BJ (cell line): Measurements from ENCODE around the genes CCL13, TMEM132E and RDM1.

GRCh38 chr17:32523172-32523781 is 36.5 kb downstream of the CDK5R1 start:
- CAGE, long polyA plus RNA = no peak
- RRBS = no CpG with 5 or more reads among the region's 8 CpGs

DNA sequence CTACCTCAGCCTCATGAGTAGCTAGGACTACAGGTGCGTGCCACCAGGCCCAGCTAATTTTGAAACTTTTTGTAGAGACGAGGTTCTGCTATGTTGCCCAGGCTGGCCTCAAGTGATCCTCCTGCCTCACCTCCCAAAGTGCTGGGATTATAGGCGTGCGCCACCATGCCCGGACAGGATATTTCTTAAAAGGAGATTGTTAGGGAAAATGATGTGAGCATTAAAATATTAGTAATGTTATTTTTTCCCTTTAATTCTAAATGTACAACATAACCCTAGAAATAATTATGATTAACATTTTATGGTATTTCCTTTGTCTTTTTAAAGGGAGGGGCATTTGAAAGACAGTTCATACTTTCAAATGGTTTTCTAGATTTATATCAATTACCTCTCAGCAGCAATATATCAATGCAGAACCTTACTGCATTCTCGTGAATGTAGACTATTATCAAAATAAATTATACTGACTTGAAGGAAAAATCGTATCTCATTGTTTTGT is 75.8 kb downstream of the CDK5R1 start:
- CAGE, long polyA plus RNA = no peak
- RRBS = no CpG with 5 or more reads among the region's 7 CpGs

- CAGE, long polyA plus RNA = no peak
- RRBS = no CpG with 5 or more reads among the region's 6 CpGs
These were observed 192.8 kb downstream of the MYO1D start for GRCh38 chr17:32684188-32684441.

DNA sequence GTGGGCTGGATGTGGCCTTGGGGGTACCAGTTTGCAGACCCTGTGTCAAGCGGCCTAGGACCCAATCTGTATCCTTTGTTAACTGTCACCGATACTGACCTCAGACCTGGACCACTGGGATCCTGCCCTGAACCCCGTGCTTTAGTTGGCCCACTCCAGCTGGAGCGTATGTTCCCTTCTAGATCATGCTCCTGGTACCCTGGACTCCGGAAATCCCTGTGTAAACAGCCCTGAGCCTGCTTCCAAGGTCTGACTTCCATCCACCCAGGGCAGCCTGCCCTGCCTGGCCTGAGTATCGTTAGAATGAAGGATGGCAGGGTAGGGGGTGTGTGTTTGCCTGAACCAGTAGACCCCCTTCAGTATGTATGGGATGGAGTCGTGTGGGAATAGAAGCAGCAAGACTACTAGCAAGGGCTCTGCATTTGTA is 791 bp upstream of the TMEM98 start:
- CAGE, long polyA plus RNA = no peak
- RRBS = no CpG with 5 or more reads among the region's 7 CpGs

GRCh38 chr17:32954499-32955069 is 26.6 kb downstream of the TMEM98 start:
- CAGE, long polyA plus RNA = no peak
- RRBS = no CpG with 5 or more reads among the region's 11 CpGs

GRCh38 chr17:33506745-33507287 is 213.7 kb upstream of the ASIC2 start:
- CAGE, long polyA plus RNA = no peak
- RRBS = 33% methylated on average over 1 of the region's 5 CpGs

DNA sequence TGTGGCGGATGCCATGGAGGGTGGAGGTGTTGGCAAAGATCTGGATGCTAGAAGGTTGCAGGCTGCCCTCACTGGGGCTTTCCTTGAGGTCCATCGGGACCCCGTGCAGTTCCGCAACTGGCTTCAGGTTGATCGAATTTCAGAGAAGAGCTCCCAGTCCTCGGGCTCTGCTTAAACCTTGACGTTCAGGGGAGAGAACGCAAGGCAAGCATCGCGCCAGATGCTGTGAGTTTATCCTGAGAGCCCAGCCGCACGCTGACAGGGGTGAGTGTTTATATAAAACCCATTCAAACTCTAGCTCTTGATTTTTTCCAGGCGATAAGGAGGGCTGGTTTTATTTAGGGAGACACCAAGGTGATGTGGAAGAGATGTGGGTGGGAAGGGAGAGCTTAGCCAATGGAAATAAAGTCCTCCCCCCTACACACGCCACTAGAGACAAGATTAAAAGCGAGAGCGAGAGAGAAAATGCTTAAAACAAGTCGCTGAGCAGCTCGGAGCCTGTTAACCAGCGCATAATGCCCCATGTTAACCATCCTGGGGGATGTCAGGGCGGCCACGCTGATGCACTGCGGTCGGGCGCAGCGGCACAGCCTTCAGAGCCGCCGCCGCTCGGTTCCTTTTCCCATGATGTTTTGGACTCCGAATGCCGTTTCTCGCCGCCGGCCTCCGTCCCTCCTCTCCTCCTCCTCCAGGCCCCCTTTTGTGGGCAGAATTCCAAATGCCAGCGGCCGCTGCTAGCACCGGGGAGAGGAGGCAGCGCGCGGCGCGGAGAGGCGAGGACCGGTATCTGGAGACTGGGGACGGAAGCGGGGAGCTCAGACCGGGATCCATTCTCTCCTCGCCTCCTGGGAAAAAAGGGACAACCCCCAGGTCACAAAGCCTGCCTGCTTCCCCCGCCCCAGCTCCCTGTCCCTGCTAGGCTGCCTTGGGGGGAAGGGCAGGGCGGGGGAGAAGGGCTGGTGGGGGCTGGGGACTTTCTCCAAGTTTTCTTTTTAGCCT is 98.3 kb upstream of the CCL2 start:
- CAGE, long polyA plus RNA = no peak
- RRBS = 10% methylated on average over 12 of the region's 51 CpGs

GRCh38 chr17:34248658-34249232 is 6.3 kb upstream of the CCL2 start:
- CAGE, long polyA plus RNA = no peak
- RRBS = no CpG with 5 or more reads among the region's 4 CpGs

DNA sequence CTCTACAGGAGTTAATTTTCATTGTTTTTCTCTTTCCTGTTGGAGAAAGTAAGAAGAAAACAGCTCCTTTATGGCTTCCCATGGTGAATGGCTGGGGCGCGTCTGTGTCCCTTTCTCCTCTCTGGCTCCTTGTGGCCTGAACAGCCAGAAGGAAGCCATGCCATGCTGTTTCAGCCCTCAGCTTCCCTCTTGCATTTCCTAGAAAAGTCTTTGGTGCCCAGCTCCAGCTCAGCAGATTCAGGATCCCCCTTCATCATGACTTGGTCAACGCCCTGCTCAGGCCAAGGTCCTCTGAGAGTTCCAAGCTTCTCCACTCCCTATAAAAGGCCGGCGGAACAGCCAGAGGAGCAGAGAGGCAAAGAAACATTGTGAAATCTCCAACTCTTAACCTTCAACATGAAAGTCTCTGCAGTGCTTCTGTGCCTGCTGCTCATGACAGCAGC is at the start of gene CCL13:
Gene CCL13 (plus strand): TSS at position 350 of the 443 bp plus-strand sequence.
- CAGE, long polyA plus RNA = no peak
- RRBS = no CpG with 5 or more reads among the region's 5 CpGs

DNA sequence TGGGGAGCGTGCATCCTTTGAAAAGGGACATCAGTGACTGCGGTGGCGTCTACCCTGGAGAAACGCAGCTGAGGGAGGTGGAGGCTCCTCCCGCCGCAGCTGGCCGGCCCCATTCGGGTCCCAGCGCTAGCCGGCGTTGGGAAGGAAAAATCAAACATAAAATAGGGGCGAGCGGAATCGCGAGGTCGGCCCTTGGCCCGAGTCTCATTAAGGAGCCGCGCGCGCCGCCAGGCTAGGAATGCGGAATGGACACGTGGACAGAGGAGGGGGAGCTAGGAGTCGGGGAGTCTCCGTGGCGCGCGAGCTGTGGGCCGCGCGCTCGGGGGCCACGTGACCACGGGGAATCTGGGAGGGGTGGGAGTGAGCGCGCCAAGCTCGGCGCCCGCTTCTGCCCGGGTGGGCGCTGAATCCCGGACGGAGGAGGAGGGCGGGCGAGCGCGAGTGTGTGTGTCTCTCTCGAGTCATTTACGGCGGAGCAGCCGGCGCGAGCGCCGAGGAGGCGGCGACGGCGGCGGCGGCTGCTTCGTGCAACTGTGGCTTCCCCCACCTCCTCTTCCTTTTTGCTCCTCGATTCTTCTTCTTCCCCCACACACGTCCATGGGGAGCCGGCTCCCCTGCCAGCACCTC is at the start of gene TMEM132E:
Gene TMEM132E (plus strand): TSS at position 460 of the 627 bp plus-strand sequence.
- CAGE, long polyA plus RNA = no peak
- RRBS = 2% methylated on average over 15 of the region's 66 CpGs

GRCh38 chr17:34961710-34962780 is 705 bp downstream of the ZNF830 start:
- CAGE, long polyA plus RNA = no peak
- RRBS = no CpG with 5 or more reads among the region's 43 CpGs

- CAGE, long polyA plus RNA = no peak
- RRBS = no CpG with 5 or more reads among the region's 10 CpGs
These were observed 22.5 kb downstream of the LIG3 start for GRCh38 chr17:35002708-35003331.

- CAGE, long polyA plus RNA = no peak
- RRBS = no CpG with 5 or more reads among the region's 9 CpGs
These were observed 23.5 kb upstream of the RFFL start for GRCh38 chr17:35086907-35087518.

DNA sequence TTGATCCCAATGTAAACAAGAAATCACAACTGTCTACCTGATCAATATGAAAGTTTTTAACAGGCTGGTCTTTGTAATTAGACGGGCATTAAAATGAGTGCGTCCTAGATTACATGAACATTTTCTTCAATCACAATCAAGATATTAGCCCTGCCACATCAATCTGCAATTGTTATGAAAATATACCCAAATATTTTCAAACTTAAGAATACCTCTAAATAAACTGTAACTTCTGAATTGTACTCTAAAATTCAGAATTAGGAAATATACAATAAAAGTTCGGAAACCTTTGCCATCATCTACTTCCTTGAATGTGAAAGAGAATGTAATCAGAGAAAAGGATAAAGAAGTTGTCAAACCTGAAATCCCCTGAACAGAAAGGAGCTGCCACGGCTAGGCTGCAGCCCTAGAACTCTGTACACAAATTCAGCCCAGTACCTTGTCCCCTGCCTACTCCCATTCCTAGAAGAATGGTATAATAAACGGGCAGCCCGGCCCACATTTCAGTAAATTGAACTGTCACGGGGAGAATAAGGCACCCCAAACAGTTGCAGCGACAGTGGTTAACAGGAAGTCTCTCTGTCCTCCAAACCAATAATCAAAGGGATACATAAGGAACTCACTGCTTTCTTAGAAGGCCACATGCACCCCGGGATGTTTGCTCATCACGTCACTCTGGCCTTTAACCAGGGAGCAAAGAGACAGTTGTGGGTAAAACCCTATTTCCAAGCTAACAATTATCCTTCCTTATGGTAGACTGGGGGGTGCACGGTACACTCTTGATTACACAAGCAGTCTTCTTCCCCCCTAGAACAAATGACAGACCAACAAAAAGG is 24.2 kb upstream of the RFFL start:
- CAGE, long polyA plus RNA = no peak
- RRBS = no CpG with 5 or more reads among the region's 11 CpGs

- CAGE, long polyA plus RNA = no peak
- RRBS = no CpG with 5 or more reads among the region's 18 CpGs
These were observed 736 bp downstream of the SLFN5 start for GRCh38 chr17:35243425-35244191.

DNA sequence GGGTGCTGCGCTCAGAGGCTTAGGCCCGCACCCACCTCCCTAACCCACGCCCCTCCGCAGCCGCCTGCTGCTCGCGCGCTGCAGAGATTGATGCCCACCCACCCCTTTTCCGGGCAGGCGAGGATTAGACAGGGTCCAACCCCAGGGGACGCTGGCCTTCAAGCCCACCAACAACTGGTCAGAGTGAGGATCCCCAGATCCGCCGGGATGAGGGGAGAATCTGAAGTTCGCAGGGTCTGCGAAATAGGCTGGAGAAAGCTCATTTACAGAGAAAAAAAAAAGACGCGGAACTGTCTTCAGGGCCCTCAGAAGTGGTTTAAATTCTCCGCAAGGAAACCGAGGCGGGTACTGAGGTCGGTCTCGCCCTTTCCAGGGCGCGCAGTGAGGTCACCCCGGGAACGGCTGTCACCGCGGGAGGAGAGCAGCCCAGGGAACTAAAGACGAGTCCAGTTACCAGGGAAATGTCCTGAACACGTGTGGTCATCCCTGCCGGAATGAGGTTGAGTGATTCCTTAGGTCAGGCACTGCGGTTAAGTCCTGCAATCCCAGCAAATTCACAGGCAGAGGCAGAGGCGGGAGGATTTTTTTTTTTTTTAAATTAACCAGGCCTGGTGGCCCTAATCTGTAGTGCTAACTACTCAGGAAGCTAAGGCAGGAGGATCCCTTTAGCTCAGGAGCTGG is 27.7 kb downstream of the SLFN11 start:
- CAGE, long polyA plus RNA = no peak
- RRBS = 9% methylated on average over 10 of the region's 33 CpGs

DNA sequence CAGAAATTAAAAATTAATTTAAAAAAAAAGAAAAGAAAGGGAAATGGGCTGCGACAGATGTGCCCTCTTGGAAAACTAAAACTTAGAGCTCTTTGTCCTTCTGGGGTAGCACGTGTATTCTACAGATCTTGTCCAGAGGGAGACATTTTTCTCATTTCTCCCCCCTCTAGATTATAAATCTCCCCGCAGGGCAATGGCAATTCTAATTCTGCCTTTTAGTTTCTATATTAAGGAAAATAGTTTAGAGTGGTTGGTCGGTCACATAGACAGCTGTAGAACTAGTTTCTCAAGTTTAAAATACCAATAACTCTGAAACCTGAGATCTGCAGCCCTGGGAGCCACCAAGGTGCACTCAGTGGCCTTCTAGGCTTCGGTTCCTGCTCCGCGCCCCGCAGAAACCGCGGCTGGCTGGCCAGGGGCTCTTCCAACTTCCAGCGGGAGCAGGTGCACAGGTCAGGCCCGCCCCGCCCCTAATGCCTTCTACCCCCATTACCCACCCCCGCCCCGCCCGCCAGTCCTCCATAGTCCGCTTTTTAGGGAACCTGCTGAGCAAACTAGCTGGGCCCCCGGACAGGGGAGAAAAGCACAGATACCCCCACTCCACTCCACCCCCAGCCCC is 536 bp downstream of the SLFN11 start:
- CAGE, long polyA plus RNA = no peak
- RRBS = no CpG with 5 or more reads among the region's 18 CpGs

GRCh38 chr17:35799966-35800419 is 4.6 kb upstream of the MMP28 start:
- CAGE, long polyA plus RNA = no peak

GRCh38 chr17:35930048-35931176 is at the start of gene RDM1:
TSS of gene RDM1 (minus strand) at chr17:35930773.
- CAGE, long polyA plus RNA = no peak
- RRBS = no CpG with 5 or more reads among the region's 41 CpGs

- CAGE, long polyA plus RNA = no peak
- RRBS = no CpG with 5 or more reads among the region's 2 CpGs
These were observed 13.9 kb downstream of the CCL4 start for GRCh38 chr17:36117476-36118078.